ENCODE data around the gene RAB20.

- RRBS: no CpG with 5 or more reads among the region's 8 CpGs
Measured at GRCh38 chr13:110246365-110247046, 60.5 kb downstream of the COL4A1 start.

DNA sequence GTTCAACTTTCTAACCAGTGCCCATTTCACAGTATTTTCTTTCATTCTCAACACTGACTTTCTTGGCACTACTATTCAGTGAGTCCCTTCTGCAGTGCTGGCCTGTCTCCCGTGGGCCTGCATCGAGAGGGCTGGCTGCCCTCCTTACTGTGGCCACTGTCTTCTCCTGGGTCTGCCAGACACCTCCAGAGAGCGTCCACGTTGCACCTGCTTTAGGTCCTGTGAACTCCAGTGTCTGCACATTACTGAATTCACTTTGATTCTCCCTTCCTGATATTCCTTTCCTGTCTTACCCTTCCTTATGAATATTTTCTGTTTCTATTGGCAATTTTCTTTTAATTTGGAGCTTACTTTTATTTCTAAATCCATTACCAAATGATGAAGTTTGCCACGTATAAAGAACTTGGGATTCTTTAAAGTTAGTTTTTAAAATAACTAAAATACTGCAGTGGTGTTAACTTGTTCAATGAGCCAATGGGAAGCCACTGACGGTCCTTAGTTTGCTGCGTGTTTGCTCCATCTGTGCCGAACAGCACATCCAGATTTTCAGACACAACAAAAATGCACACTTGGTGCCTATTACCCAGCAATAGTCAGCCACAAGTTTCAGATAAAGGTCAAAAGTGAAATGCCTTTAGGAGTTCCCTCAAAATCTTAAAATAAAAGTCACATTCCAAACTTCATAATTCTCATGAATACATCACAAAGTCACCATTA lies 27.1 kb downstream of the COL4A1 start:
- RRBS: no CpG with 5 or more reads among the region's 8 CpGs

DNA sequence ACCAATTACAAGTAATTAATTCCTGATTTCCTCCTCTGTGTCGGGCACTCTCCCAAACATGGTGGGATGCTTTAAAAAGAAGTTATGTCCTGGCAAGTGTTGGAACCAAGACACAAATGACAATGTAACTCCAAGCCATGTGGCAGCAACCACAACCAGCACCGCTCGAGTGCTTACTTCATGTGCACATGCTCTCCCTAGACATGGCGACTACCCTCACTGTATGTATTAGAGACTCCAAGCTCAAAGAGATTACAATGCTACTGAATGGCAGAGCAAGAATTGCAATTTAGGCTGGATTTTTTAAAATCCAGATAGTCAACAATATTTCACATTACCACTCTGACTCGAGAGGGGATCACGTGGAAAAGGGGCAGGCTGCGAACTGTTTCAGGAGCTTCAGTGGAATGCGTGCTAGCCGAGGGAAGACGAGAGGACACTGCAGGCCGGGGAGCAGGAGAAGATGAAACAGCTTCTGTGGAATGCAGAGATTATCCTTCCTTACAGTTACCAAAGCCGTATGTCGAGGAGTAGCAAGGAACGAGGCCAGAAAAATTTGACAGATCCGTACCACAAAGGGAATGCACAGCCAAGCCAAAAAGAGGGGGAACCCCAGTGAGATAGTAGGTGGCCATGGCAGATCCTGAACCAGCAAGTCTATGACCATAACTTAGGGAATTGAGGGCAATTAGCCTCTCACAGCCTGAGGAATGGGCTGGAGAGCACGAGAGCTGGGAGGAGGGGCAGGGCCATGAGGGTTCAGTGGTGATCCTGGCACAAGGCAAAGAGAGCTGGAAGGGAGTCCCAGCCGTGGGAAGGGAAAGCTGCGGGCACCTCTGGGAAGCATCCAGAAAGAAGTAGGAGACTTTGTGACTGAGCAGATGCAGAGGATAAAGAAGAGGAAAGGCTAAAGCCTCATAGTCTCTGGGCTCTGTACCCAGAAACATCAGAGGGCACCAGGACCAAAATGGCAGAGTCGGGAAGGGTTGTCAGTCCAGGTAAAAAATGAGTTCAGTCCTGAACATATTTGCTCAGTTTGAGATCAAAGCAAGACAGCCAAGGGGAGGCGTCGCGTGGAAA lies 5.3 kb downstream of the COL4A1 start:
- RRBS: no CpG with 5 or more reads among the region's 22 CpGs

GRCh38 chr13:110310936-110311555 lies 4.0 kb downstream of the COL4A2 start:
- RRBS: no CpG with 5 or more reads among the region's 14 CpGs

DNA sequence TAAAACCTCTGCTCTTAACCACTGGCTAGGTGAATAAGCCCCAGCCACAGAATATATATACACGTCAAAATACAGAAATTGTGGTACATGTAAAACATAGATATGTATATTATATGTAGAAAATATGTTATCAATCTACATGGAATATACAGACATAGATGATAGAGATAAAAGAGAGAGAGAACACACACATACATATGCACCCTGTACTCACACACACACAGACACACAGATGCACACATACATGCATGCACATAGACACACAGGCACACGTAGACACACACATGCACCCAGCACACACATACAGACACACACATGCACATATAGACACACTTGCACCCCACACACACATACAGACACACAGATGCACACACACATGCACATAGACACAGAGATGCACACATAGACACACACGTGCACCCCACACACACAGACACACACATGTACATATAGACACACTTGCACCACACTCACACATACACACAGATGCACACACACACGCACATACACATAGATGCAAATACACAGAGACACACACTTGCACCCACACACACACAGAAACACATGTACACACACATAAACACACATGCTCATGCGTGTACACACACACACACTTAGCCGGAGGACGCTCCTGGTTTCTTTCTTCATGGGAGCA lies 9.8 kb downstream of the COL4A2 start:
- RRBS: no CpG with 5 or more reads among the region's 7 CpGs

DNA sequence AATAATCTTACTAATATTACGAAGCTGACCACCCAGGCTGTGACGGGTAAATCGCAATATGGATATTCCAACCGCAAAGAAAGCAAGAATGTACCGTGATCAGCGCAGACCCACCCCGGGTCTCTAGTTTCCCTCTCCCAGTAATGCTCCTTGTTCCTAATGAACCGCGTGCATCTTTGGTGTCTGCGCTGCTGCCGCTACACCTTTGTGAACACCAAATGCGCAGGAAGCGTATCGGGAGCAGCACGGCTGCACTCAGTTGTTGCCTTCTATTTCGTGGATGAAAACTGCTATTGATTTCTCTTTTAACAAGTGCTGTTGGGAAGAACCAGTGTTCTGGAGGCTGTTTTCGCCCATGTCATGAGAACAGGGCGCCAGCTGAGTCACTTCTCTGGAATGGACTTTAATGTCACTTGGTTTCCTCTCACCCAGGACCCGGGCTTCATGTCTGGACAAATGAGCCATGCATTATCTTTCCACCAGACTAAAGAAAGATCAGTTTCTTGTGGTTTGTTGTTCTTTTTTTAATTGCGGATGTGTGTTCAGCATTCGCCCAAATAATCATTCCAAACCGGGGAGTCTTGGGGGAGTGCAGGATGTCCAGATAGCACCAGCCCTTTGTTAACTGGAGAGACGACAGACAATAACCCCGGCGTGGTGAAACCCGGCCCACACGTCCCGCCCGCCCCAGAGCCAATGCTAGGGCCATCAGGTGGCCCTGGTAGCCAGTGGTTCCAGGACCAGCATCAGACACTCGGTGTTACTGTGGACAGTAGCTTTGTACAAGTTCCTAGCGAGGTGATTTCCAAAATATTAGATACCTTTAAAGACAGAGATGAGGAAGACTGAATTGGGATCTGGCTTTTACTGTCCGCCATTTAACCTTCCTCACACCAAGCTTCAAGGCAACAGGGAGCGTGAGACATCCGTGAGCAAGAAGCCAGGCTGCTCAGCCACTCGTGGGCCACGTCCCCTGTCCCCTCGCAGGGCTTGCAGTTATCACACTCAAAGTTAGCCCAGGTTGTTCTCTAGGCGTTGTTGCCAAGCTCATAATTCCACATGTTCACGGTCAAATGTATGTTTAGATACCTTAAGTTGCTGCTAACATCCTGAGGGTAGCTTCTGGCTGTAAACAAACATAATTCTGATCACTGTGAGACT lies 102.6 kb downstream of the COL4A2 start:
- RRBS: 6% methylated on average over 3 of the region's 39 CpGs

DNA sequence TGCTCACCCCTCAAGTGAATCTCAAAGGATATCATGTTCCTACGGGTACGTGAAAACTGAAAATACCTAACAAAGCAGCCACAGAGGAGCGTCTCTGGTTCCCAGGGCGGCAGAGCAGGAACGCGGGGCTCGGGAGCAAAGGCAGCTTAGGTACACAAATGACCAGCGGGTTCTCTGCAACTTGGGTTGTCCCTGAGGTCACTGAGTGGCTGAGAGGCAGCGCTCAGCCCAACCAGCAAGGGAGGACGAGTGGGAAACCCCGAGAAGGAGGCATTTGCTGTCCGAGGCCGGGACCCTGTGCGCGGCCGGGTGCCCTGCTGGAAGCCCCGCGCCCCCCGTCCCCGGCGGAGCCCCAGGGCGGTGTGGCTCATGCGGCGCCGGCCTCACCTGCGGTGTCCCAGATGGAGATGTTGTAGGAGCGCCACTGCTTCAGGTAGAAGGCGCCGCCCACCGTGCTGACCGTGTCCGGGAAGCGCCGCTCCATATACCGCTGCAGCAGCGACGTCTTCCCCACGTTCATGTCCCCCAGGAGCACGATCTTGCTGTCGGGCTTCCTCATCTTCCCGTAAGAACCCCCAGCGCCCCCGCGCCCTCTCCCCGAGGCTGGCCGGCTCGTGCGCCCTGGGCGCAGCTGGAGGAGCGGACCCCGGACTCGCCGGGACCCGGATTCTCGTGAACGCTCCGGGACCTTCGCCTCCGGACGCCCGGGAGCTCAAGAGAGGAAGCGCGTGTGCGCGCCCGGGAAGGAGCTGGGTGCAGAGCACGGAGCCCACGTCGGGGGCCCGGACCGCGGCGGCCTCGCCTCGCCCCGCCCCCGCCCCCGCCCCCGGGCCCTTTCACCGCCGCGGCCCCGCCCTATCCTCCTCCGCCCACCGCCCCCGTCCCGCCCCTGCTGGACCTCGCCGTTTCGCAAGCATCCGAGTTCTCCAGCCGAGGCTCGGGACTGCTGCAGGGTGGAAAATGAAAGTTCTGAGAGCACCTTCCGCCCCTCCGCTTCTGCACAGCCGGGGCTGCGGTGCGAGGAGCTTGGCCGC lies at the start of gene RAB20:
TSS of gene RAB20 (minus strand) at position 762 of the 1,034 bp plus-strand sequence.
- RRBS: 3% methylated on average over 38 of the region's 99 CpGs

DNA sequence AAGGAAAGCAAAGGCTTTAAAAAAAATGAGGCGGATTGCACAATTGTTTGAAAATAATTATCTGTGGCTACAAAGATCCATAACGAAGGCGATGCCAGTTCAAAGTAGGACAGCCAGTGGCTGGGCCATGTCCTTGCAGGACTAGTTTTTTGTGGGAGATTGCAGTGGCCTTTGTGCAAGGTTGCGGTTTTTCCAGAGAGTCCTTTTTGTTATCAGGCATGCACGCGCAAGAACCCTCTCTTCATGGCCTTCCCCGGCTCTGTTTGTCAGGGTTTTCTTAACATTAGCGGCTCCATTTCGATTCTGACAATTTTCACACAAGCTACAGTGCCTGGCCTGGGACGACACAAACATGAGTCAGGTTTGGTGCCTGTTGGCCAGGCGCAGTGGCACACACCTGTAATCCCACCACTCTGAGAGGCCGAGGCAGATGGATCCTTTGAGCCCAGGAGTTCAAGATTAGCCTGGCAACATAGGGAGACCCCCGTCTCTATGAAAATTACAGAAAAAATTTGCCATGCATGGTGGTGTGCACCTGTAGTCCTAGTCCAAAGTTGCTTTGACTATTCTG lies 1.8 kb upstream of the RAB20 start:
- RRBS: no CpG with 5 or more reads among the region's 13 CpGs

DNA sequence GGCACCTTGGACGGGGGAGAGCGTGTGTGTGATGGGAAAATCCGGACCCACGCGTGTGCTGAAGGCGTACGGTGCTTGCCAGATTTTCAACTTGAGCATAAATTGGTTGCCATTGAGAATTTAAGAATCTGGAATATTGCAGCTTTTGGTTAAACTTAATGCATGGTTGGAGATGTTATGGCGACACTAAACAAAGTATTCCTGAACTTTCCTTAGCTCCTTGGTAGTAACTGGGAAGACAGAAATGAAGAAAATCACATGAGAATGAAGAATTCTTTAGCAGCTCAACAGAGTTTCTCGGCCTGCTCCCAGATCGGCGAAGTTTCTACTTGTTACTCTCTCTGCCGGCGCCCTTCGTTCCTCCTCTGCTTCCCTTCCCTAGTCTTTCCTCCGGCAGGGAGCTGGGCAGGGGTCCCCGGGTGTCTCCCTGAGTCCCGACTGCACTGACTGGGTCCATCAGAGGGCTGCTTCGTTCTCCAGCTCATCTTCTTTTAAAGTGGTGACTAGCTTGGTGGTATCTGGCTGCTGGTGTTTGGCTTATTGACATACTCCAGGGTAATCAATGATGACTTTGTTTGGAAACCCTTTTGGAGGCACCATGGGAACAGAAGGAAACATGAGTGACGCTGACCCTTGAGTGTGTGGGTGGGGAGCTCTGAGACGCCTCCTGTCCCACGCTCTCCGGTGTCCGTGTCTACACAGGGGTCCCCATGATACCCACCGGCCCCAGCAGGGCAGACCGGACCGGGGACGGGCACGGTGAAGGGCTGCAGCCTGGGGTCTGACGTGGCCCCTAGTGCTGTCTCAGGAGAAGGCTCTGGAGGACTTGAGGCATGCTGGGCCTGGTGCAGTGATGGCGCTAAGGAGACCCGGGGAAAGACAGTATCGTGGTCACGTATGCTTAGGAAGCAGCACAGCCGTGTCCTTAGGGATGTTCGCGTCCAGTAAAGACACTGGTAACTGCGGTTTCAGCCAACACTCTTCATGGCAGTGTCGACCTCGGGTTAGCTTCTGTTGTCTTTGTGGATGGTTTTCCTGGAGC lies 23.5 kb downstream of the NAXD start:
- RRBS: 82% methylated on average over 8 of the region's 39 CpGs

GRCh38 chr13:110713928-110714713 lies 621 bp downstream of the ING1 start:
- RRBS: 3% methylated on average over 41 of the region's 86 CpGs

GRCh38 chr13:110719594-110720194 lies 6.2 kb downstream of the ING1 start:
- RRBS: no CpG with 5 or more reads among the region's 25 CpGs

GRCh38 chr13:110965564-110965947 lies 50.7 kb upstream of the ANKRD10 start:
- RRBS: no CpG with 5 or more reads among the region's 6 CpGs

DNA sequence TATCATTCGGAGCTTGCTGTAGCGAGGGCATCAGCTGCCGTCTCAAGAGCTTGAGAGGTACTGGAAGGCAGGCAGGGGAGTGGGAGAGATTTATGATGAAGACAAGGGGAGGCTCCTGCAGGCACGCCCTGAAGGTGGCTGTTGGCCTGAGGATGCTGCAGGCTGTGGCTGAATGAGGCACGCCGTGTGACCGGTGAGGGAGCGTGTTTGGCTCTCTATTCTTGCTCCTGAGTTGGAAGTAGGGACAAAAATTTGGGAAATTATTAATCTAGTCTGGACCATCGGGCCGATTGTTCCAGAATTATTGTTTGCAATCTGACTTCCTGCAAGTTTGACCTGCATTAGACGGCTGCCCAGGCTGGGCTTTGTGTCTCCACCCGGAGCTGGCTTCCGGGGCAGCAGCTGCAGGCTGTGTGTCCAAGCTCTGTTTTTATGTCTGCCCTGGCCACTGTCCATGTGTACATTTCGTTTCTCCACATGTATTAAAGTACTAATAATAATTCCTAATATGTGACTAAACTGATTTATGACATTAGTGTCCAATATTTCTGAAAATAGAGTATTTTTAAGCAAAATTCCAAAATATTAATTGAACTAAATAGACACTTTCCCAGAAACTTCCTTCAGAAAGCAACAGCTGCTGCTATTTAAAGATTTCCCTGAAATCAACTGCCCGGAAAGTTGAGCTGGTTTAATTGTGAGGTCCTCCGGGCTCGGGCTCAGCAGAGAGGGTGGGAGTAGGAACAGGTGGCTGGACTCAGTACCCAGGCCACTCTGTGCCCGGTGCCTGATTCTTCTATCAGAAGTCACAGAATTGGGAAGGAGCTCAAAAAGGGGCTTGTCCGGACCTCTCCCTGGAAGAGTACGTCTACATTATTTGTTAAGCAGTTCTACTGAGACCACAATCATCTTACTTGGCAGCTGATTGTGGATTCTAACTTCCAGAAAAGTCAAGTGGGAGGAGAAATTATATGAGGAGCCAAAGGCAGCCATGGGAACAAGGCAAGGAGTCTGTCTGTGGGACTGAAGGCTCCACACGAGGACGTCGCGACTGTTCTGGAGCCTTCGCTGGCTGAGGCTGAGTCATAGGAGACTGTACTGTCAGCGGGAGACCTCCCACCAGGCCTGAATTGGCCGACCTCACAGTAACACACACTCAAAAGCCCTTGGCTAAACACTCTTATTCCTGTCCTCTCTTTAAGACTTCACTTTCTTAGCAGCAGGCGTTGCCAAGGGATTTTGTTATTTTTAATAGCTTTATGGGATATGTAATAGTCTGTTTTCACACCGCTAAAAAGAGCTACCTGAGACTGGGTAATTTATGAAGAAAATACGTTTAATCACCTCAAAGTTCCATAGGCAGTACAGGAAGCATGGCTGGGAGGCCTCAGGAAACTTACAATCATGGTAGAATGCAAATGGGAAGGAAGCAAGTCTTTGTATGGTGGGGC lies 91.5 kb upstream of the ANKRD10 start:
- RRBS: 53% methylated on average over 3 of the region's 30 CpGs

DNA sequence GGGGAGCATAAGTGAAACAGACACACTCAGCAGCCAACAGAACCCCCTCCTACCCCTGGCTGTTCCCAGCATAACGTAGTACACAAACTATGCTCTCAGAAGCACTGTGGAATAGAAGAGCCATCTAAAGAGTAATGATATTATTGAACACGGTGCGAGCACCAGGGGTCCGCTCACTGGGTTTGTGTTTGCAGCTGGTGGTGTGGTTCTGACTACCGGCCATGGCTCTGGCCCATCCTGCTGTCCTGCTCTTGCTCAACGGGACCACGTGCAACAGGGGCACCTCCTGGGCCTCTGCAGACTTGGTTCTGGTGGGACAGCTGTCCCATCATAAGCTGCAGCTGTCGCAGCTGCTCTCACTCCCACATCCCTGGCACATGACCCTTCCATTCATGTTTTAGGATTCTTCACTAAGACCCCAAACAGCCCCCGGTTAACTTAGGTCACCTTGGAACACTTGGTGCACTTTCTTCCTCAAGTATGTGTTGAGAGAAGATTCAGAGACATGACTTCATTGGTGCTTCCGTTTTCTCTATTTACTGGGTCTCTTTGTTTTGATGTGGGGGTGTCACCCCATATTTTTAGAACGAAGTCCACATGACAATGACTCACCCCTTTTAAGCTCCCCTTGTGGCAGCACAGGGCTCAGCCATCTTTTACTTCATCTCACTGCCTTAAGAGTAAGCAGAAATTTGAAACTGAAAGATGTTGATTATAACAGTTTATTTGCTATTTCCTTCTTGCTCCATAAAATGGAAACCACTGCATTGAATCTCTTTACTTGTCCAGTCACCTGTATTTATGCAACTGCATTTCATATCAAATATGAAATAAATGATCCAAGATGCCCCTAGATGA lies 68.4 kb upstream of the ARHGEF7 start:
- RRBS: no CpG with 5 or more reads among the region's 11 CpGs

DNA sequence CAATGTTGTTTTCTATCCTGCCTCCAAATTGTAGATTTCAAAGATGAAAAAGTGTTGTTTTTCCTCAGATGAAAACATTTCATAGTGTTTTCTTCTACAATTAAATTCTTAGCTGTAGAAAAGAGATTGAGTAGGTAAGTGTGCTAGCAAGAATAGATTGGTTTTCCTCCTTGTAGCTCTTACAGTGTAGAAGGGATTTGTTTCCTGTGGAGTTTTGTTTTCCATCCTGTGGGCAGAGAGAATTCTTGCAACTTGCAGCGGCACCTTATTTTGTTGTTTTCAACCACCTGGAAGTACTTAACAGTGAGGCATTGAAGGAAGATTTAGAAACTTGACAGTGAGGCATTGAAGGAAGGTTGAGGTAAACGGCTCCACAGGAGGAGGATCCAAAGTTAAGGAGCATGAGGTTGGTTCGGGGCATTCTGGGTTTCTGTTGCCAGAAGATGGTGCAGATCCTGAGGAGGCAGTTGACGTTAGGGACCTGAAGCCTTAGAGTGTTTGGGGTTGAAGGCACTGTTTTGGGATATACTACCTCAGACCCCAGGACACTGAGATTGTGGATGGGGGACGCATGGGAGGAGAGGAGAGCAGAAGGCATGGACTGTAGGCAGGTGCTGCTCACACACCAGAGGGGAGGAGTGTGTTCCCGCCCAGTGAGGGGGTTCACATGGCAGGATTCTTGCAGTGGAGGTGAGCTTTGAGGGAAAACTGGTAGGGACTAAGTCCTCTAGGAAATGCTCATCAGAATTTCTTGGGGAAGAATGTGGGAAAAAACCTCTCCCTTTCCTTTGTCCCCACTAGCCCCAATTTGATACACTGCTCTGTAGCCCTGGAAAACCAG lies 89.1 kb upstream of the TEX29 start:
- RRBS: no CpG with 5 or more reads among the region's 6 CpGs

- RRBS: 95% methylated on average over 4 of the region's 9 CpGs
Measured at GRCh38 chr13:111272279-111272807, 48.1 kb upstream of the TEX29 start.

DNA sequence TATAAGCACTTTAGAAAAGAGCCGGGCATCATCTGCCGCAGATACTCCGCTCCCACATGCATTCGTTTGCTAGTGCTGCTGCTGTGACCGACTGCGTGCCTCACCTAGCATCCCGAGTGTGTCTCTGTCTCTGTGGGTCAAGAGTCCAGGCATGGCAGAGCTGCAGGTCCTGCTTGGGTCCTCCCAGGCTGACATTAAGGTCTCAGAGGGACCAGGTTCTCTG lies 7.9 kb upstream of the TEX29 start:
- RRBS: no CpG with 5 or more reads among the region's 7 CpGs

DNA sequence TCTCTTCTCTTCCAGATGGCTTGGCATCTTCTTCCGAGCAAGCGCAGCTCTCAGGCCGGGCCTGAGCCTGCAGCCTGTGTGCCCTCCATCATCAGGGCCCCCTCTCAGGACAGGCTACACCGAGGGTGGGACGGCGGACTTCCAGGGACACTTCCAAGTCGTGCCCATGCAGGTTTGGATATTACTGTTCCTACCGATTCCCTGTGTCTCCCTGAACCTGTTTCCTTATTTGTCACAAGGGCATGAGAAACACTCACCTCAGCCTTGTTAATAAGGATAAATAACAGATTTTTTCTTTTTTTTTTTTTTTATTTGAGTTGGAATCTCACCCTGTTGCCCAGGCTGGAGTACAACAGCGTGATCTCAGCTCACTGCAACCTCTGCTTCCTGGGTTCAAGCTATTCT lies 28.5 kb downstream of the SOX1 start:
- RRBS: no CpG with 5 or more reads among the region's 9 CpGs

DNA sequence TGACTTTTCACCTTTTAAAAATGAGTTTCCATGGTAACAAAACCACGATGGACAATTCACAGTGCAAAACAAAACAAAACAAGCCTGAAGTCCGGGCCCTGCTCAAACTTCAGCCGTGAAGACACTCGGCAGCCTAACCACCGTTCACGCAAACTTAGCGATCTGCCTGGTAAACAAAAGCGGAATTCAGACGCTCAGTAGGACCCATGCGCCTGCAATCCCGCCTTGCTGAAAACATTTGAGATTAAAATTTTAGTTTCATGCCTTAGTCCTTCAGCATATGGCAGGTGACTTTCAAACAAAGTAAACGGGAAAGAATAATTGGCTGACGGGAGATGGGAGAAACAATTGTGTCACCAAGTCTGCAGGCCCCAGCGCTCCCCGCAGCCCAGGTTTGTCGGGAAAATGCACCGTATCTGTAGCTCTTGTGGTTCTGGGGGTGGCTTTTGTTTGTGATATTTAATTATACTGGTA lies 94.5 kb downstream of the SOX1 start:
- RRBS: no CpG with 5 or more reads among the region's 17 CpGs